OVCAR3 (cell line): ENCODE data around the gene LAMA3.

- RRBS, result no CpG with 5 or more reads among the region's 2 CpGs
These were observed 47.5 kb downstream of the ROCK1 start for GRCh38 chr18:21063826-21064816.

DNA sequence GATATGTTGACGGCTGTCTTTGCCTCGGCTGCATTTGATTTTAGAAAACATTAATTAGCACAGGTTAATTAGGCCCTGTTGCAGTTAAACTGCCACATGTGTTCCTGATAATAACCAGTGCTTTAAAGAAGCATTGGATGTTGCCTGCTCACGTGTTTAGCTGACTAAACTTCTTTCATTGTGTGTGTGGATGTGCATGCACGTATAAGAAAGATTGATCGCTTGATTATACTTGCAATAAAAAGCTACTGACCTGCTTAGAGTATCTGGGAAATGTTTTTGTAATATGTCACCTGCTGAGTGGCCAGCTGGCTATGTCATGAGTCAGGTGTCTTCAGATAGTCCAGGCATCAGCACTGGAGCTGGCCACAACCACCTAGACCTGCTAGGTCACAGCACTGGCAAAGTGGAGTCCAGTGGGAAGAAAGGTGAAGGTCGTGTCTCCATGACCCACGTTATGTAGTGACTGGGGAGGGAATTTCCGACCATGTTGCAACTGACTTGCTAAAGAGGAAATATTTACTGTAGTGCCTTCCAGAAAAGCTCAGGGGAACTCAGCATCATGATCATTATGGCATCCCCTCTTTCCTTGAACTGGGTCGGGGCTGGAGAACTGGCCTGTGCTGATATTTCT is 147.0 kb downstream of the ESCO1 start:
- RRBS, result no CpG with 5 or more reads among the region's 9 CpGs

GRCh38 chr18:21635711-21636526 is 23.8 kb downstream of the SNRPD1 start:
- RRBS, result no CpG with 5 or more reads among the region's 12 CpGs

DNA sequence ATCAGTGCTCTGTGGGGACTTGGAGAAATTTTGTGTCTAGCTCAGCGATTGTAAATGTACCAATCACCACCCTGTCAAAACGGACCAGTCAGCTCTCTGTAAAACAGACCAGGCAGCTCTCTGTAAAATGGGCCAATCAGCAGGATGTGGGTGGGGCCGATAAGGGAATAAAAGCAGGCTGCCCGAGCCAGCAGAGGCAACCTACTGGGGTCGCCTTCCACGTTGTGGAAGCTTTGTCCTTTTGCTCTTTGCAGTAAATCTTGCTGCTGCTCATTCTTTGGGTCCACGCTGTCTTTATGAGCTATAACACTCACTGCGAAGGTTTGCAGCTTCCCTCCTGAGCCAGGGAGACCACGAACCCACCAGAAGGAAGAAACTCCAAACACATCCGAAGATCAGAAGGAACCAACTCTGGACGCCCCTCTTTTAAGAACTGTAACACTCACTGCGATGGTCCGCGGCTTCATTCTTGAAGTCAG is 2.7 kb upstream of the ABHD3 start:
- RRBS, result no CpG with 5 or more reads among the region's 14 CpGs

DNA sequence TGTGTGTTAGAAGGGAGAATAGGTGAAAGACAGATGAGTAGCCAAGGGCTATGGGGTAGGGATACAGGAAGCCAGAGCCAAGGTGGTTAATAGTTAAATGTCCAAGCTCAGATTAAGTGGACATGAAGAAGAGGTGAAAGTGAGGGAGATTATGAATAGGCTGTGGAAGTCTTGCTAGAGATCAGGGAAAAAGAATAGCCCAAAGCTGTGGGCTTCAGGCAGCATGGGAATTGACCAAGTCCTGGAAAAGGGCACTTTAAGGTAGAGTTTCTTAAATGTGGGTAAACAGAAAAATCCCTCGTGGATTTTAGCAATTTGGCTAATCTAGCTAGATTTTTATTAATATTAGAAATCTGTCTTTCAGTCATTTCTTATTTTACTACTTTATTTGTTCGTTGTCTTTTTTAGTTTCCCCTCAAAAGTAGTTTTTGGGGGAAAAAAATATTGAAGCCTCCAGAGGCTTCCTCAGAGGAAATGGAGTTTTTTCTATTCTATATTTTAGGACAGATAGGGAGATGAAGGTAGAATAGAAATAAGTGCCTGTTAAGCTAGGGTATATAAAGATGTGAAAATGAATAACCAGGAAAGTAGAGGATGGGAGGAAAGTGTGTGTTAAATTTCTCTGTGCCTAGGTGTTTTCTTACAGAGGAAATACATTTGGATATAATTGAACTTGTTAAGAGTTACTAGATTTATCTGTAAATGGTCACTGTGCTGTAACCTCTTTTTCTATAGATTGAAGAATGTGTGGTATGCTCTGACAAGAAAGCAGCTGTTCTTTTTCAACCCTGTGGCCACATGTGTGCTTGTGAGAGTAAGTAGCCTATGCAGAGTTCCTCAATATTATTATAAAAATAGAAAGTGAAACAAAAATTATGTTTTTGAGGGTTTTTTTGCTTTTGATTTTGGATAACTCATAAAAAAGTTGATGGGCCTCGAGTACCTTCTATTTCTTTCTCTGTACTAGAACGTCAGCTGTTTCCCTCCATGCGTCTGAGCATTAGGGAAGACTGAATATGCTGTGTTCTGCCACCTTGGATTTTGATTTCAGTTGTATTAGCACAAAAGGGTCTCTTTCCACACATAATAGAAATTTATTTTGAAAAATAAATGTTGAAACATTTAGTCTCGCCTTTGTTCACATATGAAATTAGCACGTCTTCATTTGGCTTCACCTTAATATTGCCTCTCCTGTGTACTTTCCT is 112.2 kb downstream of the MIB1 start:
- RRBS, result no CpG with 5 or more reads among the region's 7 CpGs

GRCh38 chr18:21996286-21997168 is 172.9 kb upstream of the GATA6 start:
- RRBS, result no CpG with 5 or more reads among the region's 7 CpGs

GRCh38 chr18:22170984-22171605 is 1.7 kb downstream of the GATA6 start:
- RRBS, result 55% methylated on average over 23 of the region's 64 CpGs

- RRBS, result no CpG with 5 or more reads among the region's 2 CpGs
These were observed 18.7 kb downstream of the GATA6 start for GRCh38 chr18:22188125-22188541.

DNA sequence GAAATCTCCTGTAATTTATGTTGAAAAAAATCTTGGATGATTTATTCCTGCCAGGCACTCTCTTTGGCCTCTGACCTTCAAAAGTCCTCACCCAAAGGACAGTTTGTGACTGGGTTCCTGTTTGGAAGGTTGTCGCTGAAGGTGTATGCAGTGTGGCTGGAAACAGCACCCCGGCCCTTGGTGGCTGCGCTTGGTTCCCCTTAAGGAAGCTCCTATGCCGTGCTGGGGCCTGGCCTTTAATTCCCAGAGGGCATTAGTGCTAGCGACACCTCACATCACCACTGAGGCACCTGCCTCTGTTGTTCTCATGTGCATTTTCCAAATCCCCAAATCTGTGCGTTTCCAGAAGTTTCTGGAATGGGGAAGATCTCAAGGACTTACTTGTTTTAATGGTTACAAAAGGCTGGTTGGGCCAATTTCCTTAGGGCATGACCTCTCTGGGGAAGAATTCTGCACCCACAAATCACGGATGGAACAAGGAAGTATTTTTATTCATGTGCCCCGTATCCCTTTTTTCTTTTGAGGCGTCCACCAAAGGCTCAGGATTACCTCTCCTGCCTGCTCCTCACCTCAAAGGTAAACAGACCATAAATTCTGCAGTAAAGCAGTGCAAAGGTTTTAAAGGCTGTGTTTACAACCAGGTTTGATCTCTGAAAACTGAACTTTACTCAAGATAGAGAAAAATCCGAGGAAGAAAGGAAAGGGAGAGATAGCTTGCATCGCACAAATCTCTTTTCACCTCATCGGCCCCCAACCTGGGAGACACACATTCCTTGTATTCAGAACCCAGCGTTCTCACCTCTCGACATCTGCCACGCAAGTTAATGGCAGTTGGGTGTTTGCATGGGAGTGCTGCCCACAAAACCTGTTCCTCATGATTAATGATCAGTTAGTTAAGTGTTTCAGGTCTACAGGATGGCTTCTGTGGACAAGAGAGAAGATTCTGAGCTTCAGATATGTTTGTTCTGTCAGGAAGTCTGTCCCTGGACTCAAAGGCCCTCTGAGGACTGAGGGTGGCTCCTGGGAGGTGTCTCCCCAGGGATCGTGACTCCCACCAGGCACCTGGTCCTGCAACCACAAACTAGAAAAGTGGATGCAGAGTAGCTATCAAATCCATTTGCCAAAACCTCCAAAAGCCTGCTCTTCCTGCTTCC is 72.4 kb downstream of the GATA6 start:
- RRBS, result no CpG with 5 or more reads among the region's 16 CpGs

GRCh38 chr18:22422828-22423604 is 5.3 kb upstream of the CTAGE1 start:
- RRBS, result no CpG with 5 or more reads among the region's 10 CpGs

GRCh38 chr18:22872755-22873664 is 60.1 kb upstream of the RBBP8 start:
- RRBS, result no CpG with 5 or more reads among the region's 8 CpGs

DNA sequence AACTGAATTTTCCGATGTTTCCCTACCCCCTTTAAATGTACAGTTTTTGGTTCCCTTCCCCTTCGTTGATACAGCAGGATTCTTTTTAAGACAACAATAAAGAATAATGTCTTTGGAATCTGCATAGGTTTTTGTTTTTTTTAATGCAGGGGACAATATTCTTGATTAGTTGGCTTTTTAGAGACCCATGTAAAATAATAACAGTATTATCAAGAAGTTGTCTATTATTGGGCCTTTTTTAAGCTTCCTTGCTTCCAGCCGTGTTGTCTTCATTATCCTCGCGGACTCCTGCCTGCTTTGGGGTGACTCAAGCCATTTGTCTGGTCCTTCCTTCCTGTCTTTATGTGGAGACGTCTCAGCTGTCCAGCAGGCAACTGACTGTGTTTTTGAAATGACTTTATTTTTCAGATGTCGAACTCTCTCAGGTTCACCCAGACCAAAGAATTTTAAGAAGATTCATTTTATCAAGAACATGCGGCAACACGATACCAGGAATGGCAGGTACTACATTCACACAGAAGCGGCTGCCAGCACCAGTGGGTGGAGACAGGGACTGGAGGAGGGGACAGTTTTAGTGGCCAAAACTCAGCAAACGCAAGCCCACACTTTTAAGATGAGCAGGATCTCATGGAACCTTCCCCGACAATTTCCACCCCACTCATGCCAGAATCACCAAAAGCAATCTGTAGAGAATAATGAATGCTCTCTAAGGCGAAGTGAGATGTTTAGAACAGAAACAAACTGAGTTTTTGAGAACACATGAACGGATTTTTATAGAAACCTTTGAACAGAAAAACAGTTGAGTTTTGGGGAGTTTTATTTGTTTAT is 59.0 kb downstream of the CABLES1 start:
- RRBS, result no CpG with 5 or more reads among the region's 14 CpGs

DNA sequence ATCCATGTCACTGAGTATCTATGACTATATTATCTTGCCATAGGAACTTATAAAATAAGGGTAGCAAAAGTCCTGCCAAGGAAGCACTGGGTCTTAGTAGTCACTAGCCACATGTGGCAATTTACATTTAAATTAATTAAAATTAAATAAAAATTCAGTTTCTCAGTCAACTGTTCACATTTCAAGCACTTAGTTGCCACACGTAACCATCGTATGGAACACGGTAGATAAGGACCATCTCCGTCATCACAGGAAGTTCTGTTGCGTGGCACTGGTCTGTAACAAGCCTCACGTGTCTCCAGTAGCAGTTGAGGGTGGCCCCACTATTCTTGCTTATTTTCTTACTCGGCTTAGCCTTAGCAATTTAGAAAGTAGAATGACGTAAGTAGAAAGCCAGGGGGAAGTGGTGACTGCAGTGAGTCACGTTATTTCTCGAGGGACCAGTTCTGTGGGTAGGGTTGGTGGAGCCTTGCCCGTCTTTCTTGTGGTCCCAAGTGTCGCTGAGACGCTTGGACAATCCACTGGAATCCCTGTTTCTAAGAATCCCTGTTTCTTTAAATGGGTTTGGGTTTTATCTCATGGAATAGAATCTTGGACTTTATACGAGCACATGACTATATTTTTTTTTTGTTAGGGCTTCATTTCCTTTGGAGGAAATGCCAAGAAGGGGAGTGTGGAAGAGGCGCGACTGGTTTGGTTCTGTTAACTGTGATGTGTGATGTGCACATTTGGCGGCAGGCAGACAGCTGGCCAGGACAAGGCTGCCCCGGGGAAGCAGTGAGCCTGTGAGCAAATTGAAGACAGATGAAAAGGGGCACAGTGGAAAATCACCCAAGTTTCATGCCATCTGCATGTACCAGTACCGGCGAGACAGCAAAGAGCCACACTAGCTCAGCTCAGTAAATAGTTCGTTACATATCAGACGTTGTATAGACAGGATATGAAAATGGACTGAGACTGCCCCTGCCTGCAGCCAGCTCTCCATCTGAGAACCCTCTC is 96.2 kb downstream of the CABLES1 start:
- RRBS, result 97% methylated on average over 2 of the region's 22 CpGs

DNA sequence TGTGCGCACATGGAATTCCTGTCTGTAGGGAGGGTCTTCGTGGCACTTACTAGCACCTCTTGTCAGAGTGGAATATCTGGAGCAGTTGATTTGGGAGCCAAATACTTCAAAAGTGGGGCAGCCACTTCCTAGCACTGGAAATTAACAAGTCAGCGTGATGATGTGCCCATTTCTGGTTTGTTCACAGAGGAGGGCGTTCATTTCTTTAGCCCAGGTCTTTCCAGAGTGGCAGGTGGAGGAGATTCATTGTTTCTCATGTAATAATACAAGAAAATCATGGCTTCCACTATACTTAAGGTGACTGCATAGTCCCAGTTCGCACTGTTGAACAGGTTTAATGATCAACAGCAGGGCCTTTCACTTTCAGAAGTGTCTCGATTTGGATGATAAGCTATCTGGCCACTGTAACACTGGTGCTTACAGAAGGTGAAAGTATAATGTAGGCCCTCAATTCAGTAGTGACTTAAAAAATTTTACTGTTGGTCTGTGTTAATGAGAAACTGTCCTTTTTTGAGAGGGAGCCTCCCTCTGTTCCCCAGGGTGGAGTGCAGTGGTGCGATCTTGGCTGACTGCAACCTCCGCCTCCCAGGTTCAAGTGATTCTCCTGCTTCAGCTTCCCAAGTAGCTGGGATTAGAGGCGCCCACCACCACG is 1.4 kb downstream of the RMC1 start:
- RRBS, result no CpG with 5 or more reads among the region's 10 CpGs

GRCh38 chr18:23519518-23519953 is 16.2 kb downstream of the RMC1 start:
- RRBS, result no CpG with 5 or more reads among the region's 7 CpGs

GRCh38 chr18:23570982-23571245 is 15.4 kb downstream of the NPC1 start:
- RRBS, result no CpG with 5 or more reads among the region's 2 CpGs

GRCh38 chr18:23585186-23585905 is 960 bp downstream of the NPC1 start:
- RRBS, result no CpG with 5 or more reads among the region's 17 CpGs

GRCh38 chr18:23688805-23690081 is at the start of gene LAMA3:
Gene LAMA3 (plus strand): TSS chr18:23689453.
- RRBS, result 5% methylated on average over 30 of the region's 102 CpGs